ENCODE data around the genes CERT1, SV2C and CRHBP.

DNA sequence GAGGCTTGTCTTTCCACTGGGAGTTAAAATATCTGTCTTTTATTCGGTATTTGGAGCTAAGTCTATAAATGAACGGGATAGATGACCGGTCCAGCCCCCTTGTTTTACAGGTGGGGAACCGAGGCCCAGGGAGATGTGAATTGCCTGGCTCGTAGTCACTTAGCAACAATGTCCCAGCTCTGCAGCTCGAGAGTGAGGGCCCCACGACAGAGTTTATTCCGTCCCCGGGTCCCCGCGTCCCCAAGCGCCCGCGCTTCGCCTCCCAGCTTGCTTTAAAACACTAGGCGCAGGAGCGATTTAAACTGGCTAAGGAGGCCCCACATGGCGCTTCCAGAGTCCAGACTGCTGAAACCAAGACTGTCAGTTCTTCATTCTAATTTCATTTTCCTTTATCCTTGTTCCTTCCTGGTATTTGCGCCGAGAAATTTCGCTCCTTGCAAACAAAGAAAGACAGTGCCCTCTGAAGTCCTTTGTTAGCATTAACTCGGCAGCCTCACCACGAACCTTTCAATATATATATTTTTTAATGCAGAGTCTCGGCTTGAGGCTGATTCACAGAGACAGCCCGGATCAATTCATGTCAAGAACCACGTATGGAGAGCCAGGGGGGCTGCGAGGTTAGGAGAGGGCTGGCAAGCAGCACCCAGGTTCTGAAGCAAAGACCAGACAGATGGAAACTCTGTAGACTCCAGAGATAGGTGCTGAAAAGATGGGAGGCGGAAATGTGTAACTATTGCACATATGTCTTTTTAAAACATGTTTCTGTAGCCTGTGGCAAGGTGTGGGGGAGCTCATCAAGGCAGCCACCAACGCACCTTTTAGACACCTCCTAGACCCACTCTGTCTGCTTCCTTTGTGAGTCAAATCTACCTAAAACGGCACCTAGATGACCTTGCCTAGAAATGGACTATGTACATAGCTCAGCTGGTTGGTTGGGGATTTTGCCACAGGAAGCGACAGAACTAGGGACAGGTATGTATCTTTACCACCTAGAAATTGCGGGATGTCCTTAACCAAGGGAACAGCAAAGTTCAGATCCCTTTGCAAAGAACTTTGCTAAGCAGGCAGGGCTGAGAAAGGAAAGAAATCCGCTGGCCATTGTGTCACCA, 1.6 kb upstream of the ENC1 start:
- PRO-cap: no peak

- PRO-cap: no peak
Observed at GRCh38 chr5:74687245-74687576, 2.2 kb downstream of the HEXB start.

GRCh38 chr5:74707248-74707734, 22.3 kb downstream of the HEXB start:
- PRO-cap: no peak

GRCh38 chr5:74765187-74765573, 1.7 kb downstream of the GFM2 start:
- PRO-cap: no peak

DNA sequence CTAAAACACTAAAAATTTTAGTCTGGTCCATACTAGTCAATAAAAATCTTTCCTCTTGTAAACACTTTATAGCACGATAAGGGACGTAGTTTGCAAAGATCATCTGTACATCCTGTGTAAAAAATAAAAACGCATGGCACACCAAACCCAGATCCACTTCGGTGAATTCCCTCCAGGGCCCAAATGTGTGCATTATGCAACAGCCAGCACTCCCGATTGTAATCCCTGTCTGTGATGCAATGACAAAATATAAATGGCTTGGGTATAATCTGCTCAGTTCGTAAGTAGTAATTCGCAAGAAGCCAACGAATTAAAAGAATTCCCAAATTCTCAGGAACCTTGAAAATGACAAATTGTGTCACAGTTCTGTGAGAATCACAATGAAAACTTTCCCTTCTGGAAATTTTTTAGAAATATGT, 1.3 kb downstream of the FAM169A start:
- PRO-cap: no peak

- PRO-cap: no peak
Observed at GRCh38 chr5:75364773-75365994, 28.2 kb downstream of the HMGCR start.

- PRO-cap: bidirectional peak, plus-strand start at chr5:75511891, minus-strand start at chr5:75511610
Observed at GRCh38 chr5:75511532-75512461, at the start of gene CERT1. Gene CERT1 (minus strand): TSS chr5:75511629.

GRCh38 chr5:76083153-76083542, at the start of gene SV2C:
Gene SV2C (plus strand): TSS chr5:76083383.
- PRO-cap: no peak

- PRO-cap: no peak
Observed at GRCh38 chr5:76341800-76342492, 61.1 kb upstream of the IQGAP2 start.

DNA sequence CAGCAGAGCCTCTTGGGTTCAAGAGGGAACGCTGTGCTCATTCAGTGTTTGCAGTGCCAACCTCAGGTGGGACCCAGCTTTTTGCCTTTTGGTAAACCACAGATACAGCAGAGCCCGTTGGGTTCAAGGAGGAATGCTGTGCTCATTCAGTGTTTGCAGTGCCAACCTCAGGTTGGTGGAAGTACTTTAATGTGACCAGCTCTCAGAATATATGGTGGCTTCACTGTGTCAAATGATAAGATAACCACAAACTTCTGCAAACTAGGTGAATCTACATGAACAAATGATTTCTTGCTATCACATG, 1.7 kb downstream of the IQGAP2 start:
- PRO-cap: no peak

DNA sequence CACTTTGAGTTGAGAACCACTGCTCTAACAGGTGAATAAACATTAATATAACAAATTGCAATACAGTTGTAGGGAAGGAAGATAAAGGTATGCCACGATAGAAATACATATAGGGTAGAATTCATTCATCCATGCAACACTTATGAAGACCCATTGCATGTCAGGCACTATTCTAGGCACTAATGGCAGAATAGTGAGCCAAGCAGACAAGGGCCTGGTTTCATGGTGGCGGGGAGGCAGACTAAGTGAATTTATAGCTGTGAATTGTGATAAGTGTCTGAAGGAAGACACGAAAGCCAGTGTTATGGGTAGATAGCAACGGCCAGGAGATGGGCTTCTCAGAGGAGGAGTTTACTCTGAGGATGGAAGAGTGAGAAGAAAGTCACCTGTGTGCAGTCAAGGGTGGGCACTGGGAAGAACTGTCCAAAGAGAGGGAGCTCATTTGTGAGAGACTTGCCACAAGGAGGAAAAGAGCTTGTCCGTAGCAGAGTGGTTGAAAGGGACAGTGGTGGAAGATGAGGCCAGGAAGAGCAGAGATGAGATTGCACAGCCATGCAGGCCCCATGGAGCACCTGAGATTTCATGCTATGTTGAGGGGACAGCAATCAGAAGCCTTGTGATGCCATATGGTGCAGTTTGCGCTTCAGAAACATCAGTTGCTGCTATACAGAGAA, 57.1 kb downstream of the F2RL2 start:
- PRO-cap: no peak

DNA sequence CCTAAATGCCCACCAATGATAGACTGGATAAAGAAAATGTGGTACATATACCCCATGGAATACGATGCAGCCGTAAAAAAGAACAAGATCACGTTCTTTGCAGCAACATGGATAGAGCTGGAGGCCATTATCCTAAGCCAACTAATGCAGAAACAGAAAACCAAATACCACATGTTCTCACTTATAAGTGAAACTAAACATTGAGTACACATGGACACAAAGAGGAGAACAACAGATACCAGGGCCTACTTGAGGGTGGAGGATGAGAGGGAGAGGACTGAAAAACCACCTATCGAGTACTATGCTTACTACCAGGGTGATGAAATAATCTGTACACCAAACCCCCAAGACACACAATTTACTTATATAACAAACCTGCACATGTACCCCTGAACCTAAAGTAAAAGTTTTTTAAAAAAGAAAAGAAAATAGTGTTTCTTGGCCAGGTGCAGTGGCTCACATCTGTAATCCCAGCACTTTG, 25.6 kb downstream of the F2R start:
- PRO-cap: no peak

- PRO-cap: no peak
Observed at GRCh38 chr5:76801711-76802308, 17.0 kb upstream of the F2RL1 start.

DNA sequence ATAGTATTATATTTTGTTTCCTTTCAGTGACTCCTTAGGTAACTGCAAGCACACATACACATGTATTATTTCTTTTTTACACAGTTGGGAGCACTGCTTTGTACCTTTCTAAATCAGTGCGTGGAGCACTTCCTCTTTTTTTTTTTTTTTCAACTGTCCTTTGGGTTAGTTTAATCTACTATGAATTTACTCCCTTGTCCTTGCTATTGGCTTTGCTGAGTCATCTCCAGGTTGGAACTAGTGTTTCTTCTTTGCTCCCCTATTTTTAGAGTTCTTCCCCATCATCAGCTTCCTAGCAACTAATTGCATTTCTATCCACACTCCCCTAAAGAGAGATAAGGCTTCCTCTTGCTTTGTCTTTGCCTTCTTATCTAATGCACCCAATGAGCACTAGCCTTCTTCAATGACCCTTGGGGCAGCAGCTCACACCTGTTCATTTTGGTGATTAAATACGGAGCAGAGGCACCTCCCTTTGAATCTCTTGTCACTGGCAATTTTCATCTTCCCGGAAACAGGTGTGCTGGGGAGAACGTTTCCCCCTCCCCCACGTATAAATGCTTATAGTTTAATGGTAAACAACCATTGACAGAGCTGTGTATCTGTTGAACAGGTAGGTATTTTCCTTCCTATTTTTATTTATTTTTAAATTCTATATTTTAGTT, 24.4 kb downstream of the S100Z start:
- PRO-cap: no peak

DNA sequence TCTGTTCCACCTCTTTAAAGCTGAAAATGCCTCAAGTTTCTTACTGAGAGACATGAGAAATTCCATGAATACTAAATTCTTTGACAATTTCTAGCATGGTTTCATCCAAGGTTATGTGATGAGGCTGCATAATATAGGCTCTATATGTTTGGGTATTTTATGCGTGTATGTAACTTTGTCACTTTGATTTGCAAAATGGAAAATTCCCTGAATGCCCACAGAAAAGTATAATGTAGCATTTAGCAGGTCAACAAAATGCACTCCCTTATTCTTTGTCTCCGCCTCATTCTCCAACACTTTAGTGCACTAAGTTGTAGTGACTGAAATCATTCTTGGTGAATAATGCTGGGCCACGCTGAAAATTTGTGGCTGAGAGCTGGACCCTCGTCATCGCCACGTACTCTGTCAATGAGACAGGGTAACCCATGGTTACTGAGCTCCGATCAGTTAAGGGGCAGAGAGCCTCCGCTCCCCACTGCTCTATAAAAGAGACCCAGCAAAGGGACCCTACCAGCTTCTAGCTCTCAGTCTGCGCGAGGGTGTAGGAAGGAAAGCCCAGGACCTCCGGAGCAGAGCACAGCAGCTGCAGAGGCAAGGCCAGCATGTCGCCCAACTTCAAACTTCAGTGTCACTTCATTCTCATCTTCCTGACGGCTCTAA, at the start of gene CRHBP:
Gene CRHBP, plus strand, starts transcription at position 513 of the 660 bp plus-strand sequence.
- PRO-cap: no peak

DNA sequence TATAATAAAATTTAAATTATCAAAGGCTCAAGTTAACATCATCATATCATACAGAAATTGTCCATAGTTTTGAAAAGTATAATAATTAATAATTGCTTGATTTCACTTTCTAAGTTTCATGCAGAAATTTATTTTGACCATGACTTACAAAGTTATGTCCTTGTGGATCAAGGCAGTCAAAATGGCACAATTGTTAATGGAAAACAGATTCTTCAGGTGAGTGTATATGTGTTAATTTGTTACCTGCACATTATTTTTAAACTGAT, 22.3 kb downstream of the AGGF1 start:
- PRO-cap: no peak

GRCh38 chr5:77059590-77060006, 27.5 kb downstream of the ZBED3 start:
- PRO-cap: no peak

- PRO-cap: no peak
Observed at GRCh38 chr5:77235783-77236548, 25.5 kb downstream of the PDE8B start.

- PRO-cap: no peak
Observed at GRCh38 chr5:77291962-77292754, 81.7 kb downstream of the PDE8B start.

GRCh38 chr5:77443770-77444116, 48.4 kb downstream of the WDR41 start:
- PRO-cap: no peak

Measured in mesenteric fat pad (tissue), 1 donor.